Subcutaneous preadipocyte (primary cell): Measurements from ENCODE around the genes GFOD2 and LCAT.

GRCh38 chr16:67469917-67470388 is 11.0 kb downstream of the ATP6V0D1 start:
- CAGE, long polyA plus RNA, result no peak

DNA sequence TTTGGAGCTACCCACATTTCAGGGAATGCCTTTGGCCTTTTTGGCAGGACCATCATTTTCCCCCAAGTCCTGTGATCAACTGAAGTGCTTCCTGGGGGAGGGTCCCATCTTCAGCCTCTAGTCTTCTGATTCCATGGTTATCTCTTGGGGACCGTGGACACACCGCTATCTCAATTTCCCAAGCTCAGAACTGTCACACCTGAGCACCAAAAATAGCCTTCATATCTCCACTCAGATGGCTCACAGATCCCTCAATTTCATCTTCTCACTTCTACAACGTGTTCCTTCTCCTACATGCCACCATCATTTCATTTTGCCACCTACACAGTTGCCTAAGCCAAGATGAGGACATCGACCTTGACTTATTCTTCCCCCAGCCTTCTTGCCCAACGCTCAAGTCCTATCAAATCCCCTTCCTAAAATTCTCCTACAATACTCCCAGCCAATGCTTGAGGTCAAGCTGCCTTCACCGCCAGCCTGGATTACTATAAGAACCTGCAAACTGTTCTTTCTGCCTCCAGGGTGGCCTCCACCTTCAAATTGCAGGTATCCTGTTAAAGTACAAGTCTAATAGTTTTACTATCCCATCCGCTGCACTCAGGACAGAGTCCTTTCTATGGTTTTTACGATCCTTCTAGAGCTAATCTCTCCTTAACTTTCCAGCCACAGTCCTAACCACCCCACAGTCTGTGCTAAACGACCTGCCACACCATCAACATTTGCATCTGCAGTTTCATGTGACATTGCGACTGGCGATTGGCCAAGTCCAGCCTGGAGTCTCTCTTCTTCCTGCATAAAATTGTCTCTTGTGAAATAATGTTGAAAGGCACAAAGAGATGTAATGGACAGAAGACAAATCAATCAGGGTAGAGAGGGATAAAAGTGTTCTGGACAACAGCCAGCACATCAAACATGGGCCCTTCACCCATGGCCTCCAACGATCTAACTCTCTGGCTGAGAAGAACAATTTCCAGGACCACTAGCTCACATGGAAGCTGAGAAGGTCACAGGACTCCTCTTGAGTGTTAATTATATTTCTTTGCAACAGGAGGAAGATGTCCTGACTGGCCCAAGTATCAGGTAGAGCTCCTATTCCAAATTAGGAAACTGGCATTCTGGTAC is 6.0 kb downstream of the ATP6V0D1 start:
- CAGE, long polyA plus RNA, result no peak

- CAGE, long polyA plus RNA, result no peak
These were observed 13.7 kb upstream of the CTCF start for GRCh38 chr16:67548565-67549142.

GRCh38 chr16:67555662-67556360 is 6.5 kb upstream of the CTCF start:
- CAGE, long polyA plus RNA, result no peak

GRCh38 chr16:67561027-67561851 is 1.1 kb upstream of the CTCF start:
- CAGE, long polyA plus RNA, result no peak

DNA sequence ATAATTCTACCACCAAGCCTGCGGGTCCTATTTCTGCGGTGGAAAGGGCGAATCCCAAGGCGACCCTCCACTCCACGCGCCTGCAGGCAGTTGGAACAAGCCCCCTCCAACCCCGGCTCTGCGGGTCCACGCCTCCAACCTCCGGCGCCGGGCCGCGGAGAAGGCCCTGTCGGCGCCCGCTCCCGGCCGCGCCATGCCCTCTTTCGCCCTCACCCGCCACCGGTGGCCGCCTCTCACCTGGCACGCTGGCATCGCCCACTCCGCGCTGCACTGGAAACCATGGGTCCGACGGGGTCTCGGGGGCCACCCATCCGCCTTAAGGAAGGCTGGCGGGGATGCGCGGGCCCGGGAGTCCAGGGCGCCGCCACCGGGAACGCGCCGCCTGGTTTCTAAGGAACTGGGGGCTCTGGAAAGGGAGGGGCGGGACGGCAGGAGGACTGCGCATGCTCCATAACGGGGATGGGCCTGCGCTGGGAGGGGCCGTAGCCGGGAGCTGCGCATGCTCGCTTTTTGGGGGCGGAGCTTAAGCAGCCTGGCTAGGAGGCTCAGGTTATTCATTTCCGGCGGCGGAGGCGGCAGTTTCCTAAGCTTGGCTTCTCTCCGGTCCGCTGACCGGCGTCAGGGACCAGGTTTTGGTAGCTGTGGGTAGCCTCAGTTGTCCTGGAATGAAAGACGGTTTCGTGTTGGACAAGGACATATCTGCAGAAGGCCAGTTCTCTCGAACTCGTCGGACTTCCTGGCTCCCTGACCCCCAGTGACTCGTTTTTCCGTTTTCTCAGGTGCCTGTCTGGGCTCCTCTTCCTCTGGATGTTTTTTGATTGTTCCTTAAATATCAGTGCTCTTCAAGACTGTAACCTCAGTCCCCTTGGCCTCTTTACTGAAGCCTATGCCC is at the start of gene GFOD2:
TSS of gene GFOD2 (minus strand) at position 391 of the 892 bp plus-strand sequence.
- CAGE, long polyA plus RNA, result no peak

DNA sequence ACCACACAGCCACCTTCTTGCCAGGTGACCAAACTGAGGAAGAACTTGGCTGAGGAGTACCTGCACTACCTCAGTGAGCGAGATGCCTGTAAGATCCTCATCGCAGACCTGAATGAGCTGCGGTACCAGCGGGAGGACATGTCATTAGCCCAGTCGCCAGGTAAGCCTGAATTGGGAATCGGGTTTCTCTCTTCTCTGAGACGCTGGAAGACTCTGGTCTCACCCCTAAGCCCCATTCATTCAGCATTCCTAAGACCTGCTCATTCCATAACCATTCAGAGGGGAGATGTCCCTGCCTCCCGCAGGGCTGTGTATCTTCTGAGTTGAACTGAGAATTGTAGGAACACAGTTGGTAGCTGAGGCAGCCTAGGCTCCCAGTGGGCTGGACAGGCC is 17.0 kb upstream of the THAP11 start:
- CAGE, long polyA plus RNA, result no peak

DNA sequence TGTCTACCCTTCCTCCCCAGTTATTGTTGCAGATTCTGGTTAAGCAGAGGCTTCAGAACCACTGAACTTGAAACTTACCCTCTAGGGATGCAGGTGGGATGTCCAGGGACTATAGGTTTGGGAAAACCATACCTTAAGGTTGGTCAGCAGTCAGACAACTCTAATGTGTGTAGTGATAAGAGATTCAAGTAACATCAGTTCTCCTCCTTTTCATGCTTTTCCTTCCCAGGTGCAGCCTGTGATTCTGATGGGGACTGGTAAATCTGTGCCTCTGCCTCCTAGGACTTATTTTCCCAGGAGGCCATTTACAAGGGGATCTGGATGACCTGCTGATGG is 1.6 kb downstream of the THAP11 start:
- CAGE, long polyA plus RNA, result no peak

DNA sequence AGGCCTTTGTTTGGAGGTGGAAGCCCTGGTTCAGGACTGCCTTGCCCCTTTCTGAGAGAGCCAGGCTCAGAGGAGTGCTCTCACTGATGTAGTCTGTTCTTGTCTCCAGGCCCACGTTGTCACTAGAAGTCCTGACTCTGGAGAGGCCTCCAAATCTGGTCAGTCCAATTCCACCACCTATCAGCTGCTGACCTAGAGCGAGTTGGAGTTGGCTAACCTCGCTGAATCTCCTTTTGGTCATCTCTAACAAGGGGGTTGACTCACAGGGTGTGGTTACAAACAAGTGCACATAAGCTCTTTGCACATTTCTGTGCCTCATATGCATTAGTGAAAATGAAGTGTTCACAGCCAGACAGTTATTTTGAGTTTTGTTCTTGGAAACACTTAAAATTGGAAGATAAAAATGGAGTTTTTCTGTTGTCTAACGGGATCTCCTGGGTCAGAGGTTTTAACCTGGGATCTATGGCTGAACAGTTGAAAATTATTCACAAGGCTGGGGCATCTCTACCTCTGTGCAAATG is 11.8 kb upstream of the EDC4 start:
- CAGE, long polyA plus RNA, result no peak

- CAGE, long polyA plus RNA, result no peak
These were observed 334 bp downstream of the NRN1L start for GRCh38 chr16:67885059-67885378.

DNA sequence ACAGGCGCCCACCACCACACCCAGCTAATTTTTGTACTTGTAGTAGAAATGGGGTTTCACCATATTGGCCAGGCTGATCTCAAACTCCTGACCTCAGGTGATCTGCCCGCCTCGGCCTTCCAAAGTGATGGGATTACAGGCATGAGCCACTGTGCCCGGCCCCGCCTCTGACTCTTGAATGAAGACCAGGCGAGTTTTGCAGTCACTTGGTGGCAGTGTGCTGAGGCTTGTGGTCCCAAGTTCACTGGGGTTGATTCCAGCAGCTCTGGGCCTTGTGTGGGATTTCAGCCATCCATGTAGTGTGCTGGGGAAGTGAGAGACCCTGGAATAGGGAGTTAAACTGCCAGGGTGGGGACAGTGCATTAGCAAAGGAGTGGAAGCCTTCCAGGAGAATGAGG is 14.3 kb downstream of the PSKH1 start:
- CAGE, long polyA plus RNA, result no peak

DNA sequence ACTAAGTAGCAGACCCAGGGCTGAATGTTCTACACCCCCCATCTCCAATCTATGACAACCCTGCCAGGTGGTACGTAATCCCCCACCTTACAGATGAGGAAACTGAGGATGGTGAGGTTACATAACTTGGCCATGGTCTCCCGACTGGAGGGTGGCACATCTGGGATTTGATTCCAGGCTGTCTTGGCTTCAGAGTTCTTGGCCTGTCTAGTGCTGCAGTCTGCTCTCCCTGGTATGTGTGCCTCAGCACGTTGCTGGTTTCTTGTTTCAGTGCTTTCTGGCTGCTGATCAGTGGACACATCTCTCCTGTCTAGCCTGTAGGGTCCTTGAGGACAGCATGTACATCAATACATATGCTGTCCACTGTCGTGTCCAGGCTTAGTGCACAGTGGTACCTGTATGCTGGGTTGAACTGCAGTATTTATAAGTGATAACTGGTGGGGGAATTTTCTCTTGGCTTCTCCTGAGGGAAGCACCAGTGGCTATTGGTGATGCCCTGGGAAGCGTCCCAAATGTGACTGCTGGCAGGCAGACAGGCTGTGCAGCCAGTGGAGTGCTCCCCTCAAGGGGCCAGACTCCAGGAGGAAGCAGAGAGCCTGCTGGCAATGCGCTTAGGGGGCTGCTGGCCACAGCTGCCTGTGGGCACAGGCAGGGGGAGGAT is 14.4 kb downstream of the CTRL start:
- CAGE, long polyA plus RNA, result no peak

DNA sequence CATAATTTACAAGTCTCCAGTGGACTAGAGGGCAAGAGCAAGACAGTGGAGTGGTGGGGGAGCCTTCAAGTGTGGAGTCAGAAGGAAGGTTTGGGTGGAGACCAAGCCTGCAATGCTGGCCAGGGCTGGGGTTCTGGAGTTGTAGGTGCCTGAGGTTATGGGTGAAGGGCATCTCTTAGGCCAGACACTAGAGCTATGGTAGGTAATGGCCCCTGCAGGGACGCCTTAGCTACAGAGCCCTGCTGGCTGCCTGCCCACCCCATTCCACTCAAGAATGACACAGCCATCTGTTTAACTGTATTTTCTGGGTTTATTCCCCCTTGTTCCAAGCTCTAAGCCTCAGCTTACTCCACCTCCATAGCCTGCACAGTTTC is 2.4 kb downstream of the PSMB10 start:
- CAGE, long polyA plus RNA, result no peak

DNA sequence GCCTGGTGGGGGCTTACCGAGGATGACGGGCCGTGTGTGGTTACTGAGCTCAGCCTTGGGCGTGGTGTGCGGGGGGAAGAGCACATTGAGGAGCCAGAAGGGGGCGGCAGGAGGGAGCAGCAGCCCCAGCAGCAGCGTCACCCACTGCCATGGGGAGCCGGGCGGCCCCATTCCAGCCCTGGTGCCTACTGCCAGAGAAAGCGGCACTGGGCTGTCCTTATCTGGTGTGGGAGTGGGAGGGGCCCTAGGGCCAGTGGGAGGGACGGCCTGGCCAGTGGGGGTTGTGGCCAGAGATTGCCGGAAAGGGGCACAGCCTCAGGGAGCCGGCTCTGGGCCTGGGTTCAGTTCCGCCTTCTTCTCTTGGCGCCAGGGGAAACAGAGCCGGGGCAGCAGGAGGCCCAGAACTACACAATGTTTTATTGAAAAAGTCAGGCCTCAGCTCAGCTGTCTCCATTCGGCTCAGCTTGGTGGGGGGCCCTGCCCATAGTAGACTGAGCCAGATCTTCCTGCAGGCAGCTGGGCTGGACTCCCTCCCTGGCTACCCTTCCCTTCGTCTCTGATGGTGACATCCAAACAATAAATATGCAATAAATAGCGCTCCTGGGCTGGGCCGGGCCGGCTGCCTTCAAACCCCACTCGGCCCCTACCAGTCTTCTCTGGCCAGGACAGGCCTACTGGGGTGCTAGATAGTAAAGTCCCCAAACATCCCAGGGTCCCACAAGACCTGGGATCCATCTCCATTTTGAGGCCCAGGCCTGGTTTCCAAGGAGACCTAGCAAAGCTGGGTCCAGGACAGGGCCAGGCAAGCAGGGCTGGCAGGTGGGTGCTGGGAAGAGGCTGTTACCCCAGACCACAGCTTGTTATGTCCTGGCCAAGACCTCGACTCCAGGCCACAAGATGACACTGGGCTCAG is at the start of gene LCAT:
TSS of gene LCAT (minus strand) at position 190 of the 913 bp plus-strand sequence.
- CAGE, long polyA plus RNA, result no peak

GRCh38 chr16:67945755-67946494 is 2.0 kb upstream of the LCAT start:
- CAGE, long polyA plus RNA, result no peak

- CAGE, long polyA plus RNA, result no peak
These were observed 654 bp downstream of the DUS2 start for GRCh38 chr16:68023792-68024084.

GRCh38 chr16:68086172-68086715 is 1.1 kb downstream of the NFATC3 start:
- CAGE, long polyA plus RNA, result no peak

GRCh38 chr16:68086716-68087246 is 1.6 kb downstream of the NFATC3 start:
- CAGE, long polyA plus RNA, result no peak

GRCh38 chr16:68233959-68234933 is 1.7 kb downstream of the ESRP2 start:
- CAGE, long polyA plus RNA, result no peak

GRCh38 chr16:68237759-68238252 is 1.9 kb upstream of the ESRP2 start:
- CAGE, long polyA plus RNA, result no peak